ENCODE measurements around a stretch of chr17.

DNA sequence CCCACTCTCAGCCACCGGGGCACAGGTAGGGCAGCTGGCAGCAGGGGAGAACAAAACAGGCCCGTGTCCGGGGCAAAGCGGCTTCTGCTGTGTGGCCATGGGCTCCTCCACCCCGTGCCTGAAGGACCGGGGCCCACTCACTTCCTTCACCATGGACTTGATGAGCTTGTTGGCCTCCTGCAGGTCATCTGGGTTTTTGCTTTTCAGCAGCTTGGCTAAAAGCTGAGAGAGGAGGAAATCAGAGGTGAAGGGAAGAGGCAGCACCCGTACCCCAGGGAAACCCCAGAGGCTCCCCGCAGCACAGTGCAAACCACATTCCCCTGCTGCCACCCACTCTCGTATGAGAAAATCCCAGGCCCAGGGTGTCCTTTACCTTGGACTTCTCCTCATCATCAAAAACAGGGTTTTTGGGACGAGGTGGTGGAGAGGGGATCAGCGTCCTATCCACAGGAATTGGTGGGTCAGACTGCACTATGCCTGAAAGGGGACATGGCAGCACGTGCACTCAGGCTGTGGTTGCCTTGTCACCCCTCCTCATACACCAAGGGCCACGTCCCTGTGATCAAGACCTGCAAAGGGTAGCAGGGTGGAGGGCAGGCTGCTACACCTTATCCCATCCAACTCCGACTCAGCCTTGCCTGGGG, 18.6 kb downstream of the GGA3 start:
- PRO-cap, result no peak

DNA sequence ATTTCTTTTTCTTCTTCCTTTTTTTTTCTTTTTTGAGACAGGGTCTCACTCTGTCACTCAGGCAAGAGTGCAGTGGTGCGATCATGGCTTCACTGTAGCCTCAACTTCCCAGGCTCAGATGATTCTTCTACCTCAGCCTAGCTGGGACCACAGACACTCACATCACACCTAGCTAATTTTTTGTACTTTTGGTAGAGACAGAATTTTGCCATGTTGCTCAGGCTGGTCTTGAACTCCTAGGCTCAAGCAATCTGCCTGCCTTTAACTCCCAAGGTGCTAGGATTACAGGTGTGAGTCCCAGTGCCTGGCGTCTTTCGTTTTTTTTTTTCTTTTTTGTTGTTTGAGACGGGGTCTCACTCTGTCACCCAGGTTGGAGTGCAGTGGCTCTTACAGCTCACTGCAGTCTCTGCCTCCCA, 9.6 kb downstream of the GGA3 start:
- PRO-cap, result no peak

- PRO-cap, result no peak
These were observed 27.2 kb downstream of the GRB2 start for GRCh38 chr17:75378226-75378687.

DNA sequence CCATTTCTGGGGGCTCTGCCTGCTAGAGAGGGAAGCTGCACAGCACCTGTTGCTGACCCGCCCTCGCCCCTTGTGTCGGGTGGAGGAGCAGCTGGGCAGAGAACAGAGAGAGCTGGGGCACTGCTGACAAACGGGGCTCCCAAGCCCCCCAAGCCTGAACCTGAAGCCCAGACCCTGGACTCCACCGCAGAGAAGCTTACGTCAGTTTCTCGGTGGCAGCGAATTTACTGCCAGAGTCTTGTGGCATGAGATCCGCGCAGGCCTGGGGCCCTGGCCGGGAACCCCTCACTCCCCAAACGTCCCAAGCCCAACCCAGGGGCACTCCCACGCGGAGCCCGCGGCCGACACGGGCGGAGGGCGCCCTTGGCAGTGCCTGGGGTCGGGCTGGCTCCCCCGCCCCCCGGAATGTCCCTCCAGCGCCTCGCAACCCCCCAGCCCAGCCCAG, 564 bp downstream of the CASKIN2 start:
- PRO-cap, result unidirectional peak, plus-strand start at position 233 of the sequence

- PRO-cap, result no peak
These were observed 1.2 kb downstream of the TSEN54 start for GRCh38 chr17:75517311-75518202.

GRCh38 chr17:75521620-75522682, 3.5 kb upstream of the LLGL2 start:
- PRO-cap, result no peak

DNA sequence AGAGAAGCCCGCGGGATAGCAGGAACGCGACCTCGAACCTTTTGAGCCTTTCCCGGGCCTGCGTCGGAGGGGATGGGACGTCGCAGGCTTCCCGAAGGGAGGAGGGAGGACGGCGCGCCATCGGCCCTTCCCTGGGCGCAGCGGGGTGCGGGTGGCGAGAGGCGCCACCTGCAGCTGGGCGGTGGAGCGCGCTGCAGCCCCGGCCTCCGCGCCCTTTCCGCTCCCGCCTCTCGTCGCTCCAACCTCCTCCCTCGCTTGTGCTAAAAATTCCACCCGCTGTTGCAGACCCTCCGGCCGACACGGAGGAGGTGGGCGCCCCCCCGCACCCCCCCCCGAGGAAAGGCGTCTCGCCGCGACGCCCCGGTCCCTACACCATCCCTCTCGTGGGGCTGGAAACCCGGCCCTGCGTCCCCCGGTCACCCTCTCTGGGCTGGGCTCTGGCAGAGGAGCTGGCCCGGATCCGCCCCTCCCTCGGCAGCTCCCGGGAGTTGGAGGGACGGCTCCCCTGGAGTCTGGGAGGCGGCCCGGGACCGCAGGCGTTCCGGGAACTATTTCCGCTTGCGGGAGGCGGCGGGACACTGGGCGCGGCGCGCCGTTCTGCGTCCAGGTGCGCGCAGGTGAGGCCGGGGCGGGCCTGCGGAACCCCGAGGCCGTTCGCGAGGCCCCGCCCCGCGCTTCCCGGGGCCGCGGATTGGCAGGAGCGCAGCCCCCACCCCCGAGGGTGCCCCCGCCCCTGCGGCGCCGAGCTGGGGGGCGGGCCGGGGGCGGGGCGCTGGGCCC, 440 bp upstream of the LLGL2 start:
- PRO-cap, result bidirectional peak, plus-strand start at position 167 of the sequence, minus-strand start at position 43 of the sequence; unidirectional peak, minus-strand start at position 424 of the sequence; unidirectional peak, minus-strand start at position 480 of the sequence; bidirectional peak, plus-strand start outside the sequence, minus-strand start at position 619 of the sequence

- PRO-cap, result unidirectional peak, plus-strand start at chr17:75557252
These were observed 30.6 kb upstream of the MYO15B start for GRCh38 chr17:75556981-75557484.

DNA sequence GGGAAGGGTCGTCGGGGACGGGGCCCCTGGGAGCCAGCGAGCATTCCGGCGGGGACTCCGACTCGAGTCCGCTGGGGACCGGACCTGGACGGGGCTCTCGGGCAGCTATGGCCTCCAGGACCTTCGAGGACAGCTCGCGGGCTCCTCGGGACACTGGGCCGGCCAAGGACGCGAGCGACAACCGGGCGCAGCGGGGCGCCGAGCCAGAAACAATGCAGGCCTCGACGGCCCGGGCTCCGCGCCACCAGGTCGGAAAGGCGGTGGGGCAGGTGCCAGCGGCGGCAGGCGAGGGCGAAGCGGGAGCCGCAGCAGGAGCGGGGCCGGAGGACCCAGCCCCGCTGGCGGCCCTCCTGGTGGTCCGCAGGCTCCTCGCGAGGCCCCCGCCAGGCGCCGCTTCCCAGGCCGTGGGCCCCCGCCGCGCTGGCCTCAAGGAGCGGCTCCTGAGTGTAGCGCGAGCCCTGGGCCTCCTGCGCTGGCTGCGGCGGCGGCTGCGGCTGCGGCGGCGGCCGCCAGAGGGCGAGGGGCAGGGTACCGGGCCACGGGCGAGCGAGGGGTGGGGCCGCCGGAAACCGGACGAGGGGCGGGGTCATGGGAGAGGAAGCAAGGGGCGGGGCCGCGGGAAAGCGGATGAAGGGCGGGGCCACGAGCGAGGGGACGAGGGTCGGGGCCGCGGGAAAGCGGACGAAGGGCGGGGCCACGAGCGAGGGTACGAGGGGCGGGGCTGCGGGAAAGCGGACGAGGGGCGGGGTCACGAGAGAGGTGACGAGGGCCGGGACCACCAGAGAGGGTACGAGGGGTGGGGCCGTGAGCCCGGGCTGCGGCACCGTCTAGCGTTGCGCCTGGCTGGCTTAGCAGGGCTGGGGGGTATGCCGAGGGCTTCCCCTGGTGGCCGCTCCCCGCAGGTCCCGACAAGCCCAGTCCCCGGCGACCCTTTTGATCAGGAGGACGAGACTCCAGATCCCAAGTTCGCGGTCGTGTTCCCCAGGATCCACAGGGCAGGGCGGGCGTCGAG, 1.4 kb downstream of the MYO15B start:
- PRO-cap, result bidirectional peak, plus-strand start at position 630 of the sequence, minus-strand start at position 478 of the sequence

GRCh38 chr17:75590307-75590726, 2.7 kb downstream of the MYO15B start:
- PRO-cap, result no peak

GRCh38 chr17:75628214-75628675, 5.0 kb upstream of the SMIM5 start:
- PRO-cap, result no peak

GRCh38 chr17:75630427-75631426, 2.5 kb upstream of the SMIM5 start:
- PRO-cap, result no peak

- PRO-cap, result no peak
These were observed 315 bp upstream of the SMIM5 start for GRCh38 chr17:75632891-75633347.

GRCh38 chr17:75636939-75637491, 3.8 kb downstream of the SMIM5 start:
- PRO-cap, result no peak

DNA sequence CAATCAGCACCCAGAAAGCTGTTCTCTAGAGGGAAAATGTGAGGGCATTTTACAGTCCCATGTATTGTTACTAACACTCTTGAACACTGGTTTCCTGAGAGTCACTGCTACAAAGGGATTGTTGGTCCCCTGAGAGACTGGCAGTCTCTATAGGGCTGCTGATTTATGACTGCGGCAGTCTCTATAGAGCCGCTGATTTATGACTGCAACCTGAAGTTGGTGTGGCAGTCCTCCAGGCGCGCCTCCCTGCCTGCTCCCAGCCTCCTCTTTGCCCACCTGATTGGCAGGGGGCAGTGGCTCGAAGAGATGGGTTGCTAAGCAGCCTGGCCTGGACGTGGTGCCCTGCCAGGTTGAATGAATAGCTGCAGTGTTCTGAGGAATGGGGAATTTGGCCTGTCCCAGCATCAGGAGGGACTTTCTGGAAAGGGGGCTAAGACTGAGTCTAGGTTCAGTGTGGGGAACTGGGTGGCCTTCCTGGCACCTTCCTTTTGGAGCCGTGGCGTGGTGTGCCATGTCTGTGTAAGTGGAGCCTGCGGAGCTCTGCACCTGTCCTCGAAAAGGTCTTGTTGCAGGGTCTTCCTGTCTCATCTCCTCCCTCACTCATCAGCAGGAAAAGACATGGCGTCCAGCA, 24.8 kb downstream of the SAP30BP start:
- PRO-cap, result no peak

GRCh38 chr17:75694455-75695070, 26.7 kb upstream of the ITGB4 start:
- PRO-cap, result no peak

- PRO-cap, result no peak
These were observed 1.4 kb downstream of the ITGB4 start for GRCh38 chr17:75722731-75723063.

DNA sequence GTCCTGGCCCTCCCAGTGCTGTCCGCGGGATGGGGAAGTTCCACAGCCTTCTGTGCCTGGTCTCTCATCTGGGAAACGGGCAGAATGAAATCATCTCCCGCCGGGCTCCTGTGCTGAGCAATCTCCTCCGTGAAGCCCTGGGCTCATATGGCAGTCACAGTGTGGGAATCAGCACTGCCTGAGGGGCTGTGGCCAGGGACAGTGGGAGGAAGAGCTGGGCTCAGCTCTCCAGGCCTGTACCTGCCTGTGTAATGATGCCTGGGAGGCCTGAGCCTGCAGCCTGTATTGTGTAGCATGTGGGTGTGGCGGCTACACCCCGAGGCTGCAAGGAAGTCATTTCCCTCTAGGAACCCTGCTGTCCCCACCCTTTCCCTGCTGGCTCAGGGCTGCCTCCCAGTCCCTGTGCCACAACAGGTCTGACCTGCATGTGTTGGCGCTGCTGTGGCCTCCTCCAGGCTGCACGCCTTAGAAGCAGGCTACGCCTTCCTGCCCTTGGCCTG, 1.9 kb downstream of the ITGB4 start:
- PRO-cap, result unidirectional peak, minus-strand start at position 256 of the sequence

GRCh38 chr17:75776750-75777261, 2.8 kb downstream of the H3-3B start:
- PRO-cap, result no peak

GRCh38 chr17:75782864-75783793, 1.5 kb upstream of the UNK start:
- PRO-cap, result no peak